LNCaP clone FGC (cell line): ENCODE measurements around the gene BOK.

DNA sequence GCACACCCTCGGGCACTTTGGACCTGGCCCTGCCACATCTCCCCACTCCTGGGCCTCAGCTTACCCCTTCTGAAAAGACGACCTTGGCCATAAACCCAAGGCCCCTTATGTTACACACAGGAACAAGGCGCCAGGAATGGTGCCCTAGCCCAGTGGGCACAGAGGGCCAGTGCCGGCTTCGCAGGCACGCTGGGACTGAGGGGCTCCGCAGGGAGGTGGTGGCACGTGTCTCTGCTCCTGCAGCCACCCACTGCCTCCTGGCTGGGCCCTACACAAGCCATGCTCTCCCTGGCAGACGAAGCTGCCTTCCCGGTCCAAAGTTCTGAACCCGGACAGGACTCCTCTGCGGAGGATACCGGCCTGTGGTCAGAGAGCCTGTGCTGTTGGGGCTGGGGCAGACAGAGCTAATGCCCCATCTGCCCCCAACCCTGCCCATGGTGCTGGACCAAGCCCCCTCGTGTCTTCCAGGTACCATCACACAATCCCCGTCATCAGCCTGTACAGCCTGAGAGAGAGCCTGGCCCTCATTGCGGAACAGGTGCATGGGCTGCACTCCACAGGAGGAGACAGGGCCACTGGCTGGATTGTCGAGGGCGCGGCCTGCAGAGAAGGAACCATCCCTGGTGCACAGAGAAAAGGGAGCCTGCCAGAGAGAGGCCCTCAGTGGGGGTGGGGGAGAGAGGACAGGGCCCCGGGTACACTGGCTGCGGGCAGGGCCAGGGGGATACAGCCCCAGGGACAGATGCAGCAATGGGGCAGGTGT, 7.0 kb downstream of the AGXT start:
- RRBS, 2 experiments: no CpG with 5 or more reads among the region's 21 CpGs

DNA sequence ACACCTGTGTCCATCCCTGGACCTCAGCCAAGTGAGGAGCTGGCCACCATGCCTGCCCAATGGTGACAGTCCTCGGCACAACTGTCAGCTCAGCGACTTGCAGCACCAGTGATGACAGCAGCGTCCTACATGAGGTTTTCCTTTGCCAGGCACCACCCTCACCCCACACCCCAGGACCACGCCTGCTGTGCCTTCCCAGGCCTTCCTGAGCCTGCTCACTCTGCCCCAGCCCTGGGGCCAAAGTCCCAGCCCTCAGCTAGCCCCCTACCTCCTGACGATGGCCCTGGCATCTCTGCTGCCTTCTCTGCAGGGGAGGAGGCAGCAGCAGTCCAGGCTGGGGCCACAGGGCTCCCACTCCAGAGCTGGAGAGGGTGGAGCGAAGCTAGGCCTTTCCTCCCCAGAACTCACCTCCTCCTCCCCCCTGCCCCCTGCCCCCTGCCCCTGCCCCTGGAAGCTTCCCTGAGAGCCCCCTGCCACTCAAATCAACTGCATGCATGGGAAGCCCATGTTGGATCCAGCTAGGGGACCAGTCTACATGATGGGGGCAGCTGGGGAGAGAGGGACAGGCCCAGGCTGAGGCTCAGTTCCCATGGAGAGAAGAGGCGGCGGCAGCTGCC, 3.9 kb downstream of the MAB21L4 start:
- RRBS, 2 experiments: no CpG with 5 or more reads among the region's 8 CpGs

- RRBS, 2 experiments: 38 to 70% methylated on average over 6 to 7 of the region's 34 CpGs
Observed at GRCh38 chr2:240991329-240992285, 6.8 kb upstream of the SNED1 start.

DNA sequence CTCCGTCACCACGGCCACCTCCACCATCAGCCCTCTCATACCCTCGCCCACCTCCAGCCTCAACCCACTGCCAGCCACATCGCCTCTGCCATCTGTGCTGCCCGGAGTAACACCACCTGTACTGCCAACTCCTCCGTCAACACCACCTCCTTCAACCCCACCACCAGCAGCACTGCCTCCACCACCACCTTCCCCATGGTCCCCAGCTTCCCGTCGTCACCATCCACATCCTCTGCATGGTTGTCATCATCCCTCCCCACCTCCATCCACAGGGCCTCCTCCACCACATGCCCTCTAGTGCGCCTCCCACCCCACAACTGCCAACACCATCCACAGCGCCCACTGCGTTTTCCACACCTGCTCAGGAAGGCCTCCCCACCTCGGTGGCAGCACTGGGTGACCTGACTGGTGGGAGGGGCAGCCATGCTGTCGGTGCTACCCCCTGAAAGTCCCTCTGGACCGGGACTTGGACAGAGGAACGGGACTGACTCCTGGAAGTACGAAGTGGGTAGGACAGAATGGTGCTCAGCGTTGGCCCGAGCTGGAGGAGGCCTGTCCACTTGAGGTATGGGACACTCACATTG, 1.6 kb downstream of the SNED1 start:
- RRBS, 2 experiments: no CpG with 5 or more reads among the region's 18 CpGs

DNA sequence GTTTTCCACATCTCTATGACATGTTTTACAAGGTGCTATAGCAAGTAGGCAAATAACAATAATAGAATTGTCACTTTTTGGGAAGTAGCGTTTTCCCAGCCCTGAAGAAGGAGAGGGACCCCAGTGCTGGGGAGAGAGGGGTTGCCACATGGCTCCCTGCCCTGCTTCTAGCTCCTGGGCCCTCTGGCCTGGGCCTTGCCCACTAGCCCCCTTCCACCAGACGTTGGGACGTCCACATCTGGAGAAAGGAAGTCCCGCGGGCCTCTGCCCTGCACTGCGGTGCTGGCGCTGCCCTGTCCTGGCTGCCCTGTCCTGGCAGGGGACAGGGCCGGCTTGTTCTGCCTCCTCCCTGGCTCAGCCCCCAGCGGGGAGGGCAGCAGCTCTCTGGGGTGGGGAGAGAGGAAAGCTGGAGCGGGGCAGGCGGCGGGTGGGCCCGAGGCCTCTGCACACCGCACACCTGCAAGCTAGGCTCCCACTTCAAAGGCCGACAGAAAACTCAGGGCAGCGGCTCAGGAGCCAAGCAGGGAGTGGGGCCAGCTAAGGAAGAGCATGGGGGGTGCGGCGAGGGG, 13.2 kb downstream of the SNED1 start:
- RRBS, 2 experiments: no CpG with 5 or more reads among the region's 18 CpGs

- RRBS, 2 experiments: no CpG with 5 or more reads among the region's 5 CpGs
Observed at GRCh38 chr2:241084652-241085296, 17.3 kb downstream of the MTERF4 start.

DNA sequence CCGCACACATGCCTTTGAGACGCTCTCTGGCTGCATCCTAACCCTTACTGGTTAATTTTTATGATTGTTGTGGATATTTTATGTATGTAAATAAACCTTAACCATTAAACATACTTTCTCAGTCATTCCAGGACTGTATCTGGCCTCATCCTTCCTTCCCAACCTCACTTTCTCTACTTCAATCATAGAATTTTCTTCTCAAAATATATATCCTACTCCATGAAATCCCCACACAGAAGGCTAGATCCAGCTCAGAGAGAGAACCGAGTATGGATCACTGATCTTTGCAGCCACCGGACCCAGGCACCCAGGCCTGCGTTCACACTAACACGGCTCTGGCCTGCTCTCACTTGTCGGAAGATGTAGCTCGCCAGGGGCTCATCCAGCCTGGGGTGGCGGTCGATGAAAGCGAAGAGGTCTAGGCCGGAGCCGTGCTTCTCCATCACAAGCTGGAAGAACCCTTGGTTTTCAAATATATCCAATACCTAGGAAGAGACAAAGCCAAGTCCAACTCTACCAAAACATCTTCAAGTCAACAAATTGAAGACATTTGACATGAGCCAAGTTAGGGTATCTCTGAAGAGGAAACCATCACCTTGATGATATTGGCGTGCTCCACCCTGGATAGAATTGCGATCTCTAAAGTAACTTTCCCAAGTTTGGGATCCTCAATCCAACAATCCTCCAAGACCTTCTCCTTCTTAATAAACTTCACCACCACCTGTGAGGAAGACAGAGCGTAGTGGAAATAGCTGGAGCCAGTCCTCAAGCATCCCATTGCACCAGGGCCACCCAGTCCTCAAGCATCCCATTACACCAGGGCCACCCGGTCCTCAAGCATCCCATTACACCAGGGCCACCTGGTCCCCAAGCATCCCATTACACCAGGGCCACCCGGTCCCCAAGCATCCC, 12.9 kb upstream of the MTERF4 start:
- RRBS, 2 experiments: no CpG with 5 or more reads among the region's 18 CpGs

DNA sequence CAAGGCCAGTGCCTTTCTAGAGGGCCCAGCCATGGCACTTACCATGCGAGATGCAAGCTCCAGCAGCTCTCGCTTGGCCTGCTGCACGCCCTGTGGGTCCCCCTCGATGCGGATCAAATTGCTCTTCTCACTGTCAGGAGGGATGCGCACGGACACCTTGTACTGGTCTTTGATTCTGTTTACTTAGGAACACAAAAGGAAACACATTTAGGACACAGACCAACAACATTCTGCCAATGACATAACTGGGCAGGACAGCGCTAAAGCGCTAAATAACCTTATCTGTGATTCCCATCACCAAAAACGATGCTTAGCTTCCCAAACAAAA, 61.3 kb downstream of the ANO7 start:
- RRBS, 2 experiments: no CpG with 5 or more reads among the region's 10 CpGs

DNA sequence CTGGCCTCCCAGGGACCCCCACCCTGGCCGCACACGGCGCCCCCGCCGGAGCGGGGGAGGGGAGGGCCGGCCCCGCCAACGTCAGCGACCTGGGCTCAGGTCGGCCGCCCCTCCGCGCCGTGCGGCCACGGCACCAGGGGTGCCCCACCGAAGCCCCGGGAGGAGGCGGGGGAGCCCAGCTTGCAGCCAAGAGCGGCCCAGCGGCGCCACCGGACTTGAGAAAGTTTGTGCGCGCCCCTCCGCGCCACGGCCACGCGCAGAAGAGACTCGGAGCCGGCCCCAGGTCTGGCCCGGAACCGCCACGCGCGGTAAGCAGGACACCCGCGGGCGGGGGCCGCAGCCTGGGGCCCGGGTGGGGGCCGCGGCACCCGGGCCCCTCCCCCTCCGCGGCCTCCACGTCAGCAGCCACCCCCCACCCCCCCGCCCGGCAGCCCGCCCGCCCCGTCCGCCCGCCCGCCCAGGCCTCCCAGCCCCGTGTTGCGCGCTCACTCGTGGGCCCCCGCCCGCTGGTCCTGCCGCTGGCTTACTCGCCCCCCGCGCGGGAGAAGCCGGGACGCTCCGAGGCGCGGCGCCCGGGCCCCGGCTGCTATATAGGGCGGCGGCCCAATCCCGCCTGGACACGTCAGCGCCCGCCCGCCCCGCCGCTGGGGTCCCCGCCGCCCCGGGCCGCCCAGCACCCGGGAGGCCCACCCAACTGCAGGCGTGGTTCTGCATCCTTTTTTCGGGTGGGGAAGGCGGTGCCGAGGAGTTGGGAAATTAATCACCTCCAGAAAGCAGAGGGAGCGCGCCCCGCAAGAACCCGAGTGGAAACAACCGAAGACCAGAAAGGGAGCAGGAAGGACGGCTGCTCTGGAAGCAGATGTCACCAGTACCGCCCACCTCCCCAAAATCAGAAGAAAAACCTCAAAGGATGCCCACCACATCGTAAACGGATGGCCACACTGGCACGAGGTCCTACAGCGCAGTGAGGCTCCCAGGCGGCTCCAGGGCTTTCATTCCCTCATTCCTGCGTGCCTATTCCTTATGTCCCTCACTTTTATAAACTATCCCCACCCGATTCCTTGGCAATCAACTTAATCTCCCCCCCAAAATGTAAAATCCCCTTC, 42.8 kb downstream of the HDLBP start:
- RRBS, 2 experiments: under 1 to 2% methylated on average over 66 of the region's 108 CpGs

- RRBS, 2 experiments: no CpG with 5 or more reads among the region's 10 CpGs
Observed at GRCh38 chr2:241312968-241313455, 2.5 kb downstream of the HDLBP start.

DNA sequence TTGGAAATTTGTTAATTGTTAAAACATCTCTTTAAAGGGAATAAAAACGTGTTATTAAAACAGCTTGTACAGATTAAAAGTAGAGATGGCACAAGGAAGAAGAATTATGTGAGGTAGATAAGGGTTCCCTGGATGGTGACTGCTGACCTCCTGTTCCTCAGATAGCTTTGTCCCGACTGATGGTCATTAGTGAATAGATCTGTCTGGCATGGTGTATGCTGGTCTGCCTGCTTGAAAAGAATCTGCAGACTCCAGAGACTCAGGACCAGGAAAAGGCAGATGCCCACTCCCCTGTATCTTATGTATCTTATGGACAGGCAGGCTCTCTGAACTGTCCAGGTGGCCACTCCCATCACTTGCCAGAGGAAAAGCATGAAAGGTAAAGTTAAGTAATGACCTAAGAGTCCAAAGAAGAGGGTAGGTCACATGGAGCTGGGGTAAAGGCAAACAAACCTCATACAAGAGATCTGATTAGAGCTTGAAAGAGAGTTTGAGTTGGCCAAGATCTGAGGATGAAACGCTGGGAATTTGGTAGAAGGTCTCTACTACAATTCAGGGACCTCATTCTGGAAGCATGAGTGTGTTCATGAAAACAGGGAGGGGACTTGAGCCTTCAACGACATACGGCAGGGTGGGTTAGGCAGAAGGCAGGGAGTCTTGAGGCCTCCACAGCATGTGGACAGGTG, 5.4 kb upstream of the FARP2 start:
- RRBS, 2 experiments: no CpG with 5 or more reads among the region's 5 CpGs

DNA sequence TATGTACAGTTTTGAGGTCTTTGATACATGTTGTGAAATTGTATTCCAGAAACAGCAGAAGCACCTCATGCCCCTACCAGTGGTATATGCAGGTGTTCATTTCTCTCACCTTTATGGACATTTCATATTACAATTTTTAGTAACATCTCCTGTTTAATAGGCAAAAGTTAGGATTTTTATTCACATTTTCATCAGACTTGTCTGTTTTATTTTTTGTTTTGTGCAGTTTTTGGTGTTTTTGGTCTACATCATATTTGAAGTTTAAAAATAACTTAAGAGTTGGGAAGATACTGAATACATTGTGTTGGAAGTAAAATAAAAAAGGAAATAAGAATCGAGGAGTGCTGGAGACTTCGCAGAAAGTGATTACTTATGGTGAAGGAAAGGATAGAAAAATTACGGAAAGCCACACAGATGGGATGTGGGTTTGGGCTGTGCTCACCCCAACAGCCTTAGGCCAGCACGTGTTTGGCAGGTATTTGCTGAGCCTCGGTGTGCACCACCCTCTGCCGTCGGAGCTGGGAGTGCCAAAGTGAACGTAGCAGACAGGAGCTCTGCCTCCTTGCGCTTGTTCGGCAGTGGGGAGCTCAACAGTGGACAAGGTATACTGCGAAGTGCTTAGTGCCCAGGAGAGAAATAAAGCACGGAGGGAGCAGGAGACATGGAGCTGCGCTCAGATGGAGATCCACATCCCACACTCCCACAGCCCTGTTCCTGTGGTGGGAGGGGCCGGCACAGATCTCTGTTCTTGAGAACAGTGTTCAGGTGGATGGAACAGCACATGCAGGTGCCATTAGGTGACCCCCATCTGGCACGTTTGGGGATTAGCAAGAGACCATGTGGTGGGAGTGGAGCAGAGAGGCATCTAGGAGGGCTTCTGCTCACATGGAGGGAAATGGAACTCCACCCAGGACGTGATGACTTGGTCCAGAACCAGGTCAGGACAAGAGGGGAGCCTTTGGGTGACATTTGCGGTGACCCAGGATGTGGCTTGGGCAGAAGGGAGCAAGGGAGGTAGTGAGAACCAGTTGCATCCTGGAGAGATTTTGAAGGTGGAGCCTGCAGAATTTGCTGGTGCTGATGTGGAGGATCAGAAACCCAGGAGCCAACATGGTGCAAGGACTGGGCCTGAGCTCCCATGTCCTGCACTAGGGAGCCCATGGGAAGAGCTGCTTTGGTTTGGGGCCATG, 27.0 kb downstream of the FARP2 start:
- RRBS, 2 experiments: no CpG with 5 or more reads among the region's 17 CpGs

GRCh38 chr2:241488796-241489037, 19.7 kb downstream of the STK25 start:
- RRBS, 2 experiments: no CpG with 5 or more reads among the region's 1 CpG

DNA sequence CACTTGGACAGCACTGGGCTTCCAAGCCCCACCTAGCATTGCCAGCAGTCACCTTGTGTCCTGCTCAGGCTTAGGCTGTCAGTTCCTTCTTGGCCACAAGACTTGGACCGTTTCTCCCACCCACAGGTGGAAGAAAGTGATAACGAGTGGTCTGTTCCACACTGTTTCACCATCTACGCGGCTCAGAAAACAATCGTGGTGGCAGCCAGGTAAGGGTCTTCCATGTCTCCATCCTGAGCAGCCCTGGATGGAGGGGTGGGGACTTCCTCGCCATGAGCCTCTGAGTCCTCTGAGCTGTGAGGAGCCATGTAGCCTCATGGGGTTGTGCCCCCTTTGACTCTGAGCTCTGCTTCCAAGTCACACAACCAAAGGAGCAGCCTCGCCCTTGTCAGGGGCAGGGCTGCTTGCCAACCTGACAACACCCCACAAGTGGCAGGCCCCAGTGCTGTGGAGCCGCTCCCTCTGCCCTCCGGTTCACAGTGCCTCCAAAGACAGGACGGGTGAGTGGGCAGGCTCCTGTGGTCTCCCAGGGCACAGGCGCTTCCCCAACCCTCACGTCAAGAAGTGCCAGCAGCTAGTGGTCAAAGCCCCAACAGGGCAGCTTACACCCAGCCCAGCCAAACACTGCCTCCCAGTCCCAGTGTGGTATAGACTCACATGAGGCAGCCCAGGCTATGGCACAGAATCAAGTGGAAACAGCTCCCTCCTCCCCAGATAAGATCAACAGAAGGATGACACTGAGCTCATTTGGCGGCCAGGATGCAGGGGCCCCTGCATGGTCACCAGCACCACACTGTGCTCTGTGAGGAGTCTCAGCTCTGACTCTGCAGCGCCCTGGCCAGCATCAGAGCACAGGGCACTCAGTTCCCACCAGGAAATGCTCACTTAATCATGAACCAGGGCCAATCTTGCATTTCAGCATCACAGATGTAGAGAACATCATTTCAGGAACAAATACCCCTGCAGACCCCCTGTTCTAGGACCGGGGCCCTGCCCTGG, 18.2 kb downstream of the STK25 start:
- RRBS, 2 experiments: no CpG with 5 or more reads among the region's 15 CpGs

- RRBS, 2 experiments: no CpG with 5 or more reads among the region's 6 CpGs
Observed at GRCh38 chr2:241507193-241507403, 1.3 kb downstream of the STK25 start.

- RRBS, 2 experiments: 92 to 98% methylated on average over 13 of the region's 64 CpGs
Observed at GRCh38 chr2:241540417-241541366, 17.9 kb upstream of the BOK start.

DNA sequence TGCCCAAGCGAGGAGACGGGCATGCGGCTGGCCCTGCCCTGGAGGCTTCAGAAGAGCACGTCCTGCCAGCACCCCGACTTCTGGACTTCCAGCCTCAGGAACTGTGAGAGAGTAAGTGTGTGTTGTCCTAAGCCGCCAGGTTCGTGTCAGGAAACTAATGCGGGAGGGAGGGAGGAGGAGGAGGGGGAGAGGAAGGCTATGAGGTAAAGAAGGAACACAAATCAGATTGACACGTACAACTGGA, 11.7 kb upstream of the BOK start:
- RRBS, 2 experiments: no CpG with 5 or more reads among the region's 9 CpGs

GRCh38 chr2:241558295-241559276, at the start of gene BOK:
Gene BOK, plus strand, starts transcription at chr2:241558745.
- RRBS, 2 experiments: 17 to 27% methylated on average over 53 of the region's 102 CpGs

GRCh38 chr2:241561670-241562753, 3.5 kb downstream of the BOK start:
- RRBS, 2 experiments: no CpG with 5 or more reads among the region's 43 CpGs

DNA sequence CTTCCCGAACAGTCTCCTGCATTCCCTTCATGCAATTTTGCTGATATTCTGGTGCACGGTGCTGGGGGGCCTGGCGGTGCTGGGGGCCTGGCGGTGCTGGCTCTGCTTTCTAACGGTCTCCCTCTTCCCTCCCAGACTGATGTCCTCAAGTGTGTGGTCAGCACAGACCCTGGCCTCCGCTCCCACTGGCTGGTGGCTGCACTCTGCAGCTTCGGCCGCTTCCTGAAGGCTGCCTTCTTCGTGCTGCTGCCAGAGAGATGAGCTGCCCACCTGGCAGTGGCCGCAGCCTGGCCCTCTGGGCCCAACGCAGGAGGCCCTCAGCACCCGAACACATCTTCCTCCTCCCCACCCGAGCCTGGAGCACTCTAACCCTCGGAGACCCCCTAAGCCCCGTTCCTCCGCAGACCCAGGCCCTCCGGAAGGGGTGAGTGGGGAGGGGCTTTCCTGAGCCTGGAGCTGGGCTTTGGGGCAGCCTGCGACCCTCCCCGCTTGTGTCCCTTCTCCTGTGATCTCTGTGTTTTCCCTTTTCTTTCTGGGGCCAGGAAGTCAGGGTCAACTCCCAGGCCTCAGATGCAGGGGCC, 13.7 kb downstream of the BOK start:
- RRBS, 2 experiments: no CpG with 5 or more reads among the region's 19 CpGs